Neural progenitor cell (in vitro differentiated cells): ENCODE measurements around a stretch of chr18.

DNA sequence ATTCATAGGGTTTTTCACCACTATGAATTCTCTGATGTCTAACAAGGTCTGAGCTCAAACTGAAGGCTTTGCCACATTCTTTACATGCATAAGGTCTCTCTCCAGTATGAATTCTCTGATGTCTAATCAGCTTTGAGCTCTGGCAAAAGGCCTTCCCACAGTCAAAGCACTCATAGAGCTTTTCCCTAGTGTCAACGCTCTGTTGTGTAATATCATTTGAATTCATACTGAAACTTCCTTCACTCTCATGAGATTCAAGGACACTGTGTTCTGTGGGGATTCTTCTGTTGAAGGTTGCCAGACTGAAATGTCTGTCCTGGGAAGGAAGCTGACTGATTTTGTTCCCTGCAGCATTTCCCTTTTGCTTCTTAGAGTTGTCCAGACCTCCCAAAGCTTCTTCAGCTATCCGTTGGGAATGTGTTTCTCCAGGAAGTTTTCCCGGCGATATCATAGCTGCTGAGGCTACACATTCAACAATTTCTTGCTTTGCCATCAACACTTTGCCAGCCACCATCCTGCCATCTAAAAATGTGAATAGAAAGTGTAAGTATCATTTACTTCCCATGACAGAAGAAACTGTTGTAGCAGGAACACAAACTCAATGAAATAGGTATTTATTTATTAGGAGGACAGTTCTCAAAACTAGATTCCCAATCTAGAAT lies 13.2 kb downstream of the ZNF397 start:
- RAMPAGE, long total RNA: no peak

DNA sequence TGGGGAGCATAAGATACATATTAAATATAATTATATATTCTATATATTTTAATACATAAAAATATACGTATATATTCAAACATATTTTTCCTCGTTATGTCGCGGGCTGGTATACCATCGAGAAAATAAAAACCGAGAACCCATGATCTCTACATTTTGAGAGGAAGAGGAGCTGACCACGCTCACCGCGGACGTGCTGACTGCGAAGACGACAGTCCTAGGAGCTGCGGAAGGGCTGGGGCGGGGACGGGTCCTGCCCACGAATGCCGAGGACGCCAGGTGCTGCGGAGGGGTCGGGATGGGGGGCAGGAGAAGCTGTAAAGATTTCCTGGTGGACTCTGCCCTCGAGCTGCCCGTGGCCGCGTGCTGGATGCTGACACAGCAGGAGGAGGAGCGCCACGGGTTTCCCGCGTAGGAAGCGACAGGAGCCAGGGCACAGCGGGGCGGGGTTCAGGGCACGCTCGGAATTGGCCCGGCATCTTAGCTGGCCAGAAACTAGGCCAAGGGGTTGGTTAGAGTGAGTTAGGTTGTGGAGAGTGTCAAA lies 22.3 kb downstream of the ZSCAN30 start:
- RAMPAGE, long total RNA: no peak

DNA sequence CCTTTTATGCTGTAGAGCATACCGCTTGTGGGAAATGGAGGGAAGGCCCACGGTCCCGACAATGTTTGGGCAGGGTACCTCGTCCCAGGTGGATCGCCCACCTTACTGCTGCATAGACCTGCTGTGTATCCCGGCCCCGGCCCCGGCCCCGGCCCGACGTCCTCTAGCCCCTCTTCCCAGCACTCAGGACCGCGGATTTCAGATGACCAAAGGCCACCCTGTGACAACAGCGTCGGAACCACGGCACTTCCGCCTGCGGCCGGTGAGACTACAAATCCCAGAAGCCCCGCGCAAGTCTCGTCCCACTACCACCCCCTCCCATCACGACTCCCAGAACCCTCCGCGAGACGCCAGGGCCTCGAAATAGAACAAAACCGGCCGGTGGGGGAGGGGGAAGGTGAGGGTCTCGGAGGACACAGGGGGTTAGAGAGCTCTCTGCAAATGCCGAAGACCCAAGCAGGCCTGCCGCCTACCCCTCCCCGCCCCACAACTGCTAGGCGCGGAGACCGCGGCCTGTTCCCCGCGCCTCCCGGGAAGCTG lies 428 bp downstream of the ZNF24 start:
- RAMPAGE, long total RNA: no peak

DNA sequence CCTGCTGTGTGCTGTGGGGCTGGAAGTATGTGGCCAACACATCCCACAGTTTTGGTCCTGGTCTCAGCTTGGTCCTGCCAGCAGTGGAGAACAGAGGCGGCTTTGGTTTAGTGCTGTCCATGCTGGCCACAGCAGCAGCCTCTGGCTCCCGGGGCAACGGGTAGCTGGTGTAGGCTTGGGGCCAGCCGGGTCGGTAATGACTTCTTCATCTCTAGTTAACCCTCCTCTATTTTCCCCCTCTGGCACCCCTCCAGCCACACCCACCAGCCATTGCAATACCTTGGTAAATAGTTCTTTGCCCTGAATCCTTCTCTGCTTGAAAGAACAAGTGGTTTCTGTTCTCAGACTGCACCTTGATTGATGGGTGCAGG lies 31.7 kb upstream of the ZNF396 start:
- RAMPAGE, long total RNA: no peak

DNA sequence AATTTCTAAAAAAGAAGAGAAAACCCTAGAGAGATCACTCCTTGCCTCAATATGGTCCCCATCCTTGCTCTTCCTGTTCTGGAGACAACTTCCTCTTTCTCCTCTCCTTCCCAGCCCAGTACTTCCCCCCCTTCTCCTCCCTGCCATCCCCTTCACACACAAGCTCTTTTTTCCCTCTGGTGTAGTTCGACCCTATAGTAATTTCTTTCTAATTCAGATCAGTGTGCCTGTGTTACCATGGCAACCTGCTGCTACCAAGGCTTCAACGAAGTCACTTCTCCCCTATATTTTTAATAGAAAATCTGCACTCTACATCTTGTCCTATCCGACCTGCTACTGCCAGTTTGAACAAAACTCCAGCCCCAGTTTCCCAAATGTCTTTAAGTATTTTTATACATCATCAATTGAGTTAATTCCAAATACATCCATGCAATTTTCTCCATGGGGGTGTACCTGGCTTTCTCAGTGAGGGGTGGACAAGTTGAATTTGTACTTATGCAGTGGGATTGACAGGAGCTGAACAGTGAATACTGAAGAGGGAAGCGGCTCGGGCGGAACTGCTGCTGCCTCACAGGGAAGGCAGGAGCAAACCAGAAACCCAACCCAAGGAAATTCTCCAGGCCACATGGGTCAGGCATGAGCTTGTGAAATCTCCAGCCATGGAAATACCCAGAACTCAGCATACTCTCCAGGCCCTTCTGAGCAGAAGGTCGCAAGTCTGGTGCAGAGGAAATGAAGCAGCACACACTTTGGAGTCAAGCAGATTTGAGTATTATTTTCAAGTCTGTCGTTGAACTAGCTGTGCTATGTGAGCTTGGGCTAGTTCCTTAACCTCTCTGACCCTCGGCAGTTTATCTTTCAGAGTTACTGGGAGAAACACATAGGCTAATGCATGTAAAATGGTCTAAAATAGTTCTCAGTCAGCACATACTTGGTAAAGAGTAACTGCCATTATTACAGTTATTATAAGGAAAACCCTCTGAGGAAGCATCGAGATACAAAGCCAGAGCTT lies 26.4 kb upstream of the INO80C start:
- RAMPAGE, long total RNA: no peak

DNA sequence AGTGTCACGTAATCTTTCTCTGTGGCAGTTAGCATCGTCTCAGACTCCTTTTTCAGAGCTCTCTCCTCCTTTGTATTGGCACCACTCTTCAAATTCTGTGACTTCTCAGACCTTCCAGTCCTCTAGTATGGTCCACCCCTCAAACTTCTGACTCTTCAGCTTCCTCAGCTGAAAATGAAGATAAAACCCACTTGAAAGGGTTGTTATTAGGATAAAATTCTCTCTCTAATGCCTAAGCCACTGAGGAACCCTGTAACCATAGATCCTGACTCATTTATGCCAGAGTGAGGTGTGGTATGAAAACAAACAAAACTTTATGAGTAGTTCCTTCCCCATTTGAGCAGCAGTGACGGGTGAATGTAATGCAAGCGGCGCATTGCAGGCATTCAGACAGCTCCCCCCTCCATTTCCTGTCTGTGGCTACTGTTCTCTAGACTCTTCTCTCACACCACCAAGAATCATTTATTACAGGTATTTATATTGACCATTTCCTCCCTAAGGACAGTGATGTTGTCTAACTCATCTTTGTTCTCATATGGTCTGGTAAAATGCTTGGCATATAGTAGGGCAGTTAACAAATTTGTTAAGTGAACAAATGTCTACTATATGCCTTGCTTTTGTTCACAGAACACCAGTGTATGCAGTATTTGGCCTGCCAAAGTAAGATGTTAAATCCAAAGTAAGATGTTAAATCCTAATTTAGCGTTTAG lies 35.3 kb downstream of the GALNT1 start:
- RAMPAGE, long total RNA: no peak

DNA sequence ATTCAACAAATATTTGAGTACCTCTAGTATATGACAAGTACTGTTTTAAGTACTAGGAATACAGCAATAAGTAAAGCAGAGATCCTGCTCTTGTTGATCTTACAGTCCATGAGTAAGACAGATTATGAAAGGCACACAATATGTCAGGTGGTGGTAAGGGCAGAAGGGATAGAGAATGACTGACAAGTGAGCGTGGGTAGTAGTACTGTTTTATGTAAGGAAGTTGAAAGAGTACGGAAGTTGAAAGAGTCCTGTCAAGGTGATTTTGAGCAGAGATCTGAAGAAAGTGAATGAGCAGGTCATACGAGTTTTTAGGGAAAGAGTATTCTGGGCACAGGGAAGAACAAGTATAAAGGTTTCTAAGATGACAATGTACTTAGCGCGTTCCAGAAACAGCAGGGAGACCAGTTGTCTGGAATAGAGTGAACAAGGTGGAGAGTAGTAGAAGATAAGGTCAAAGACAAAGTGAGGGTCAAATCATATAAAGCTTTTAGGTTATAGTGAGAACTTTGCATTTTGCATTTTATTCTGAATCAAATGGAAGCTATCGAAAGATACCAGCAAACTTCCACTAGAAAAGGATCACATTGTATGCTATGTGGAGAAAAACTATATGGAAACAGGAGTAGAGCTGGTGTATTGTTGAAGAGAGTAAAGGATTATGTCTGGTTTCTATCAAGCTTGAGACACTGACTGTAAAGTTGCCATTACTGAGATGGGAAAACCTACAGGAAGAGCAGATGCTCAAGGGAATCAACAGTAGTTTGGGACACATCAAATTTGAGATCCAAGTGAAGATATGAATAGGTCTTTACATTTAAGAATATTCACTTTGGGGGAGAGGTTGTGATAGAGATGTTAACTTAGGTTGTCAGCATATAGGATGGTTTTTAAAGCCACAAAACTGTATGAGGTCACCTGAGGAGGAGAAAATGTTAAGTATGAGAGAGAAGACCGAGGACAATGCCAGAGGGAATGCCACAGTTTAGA lies 111.7 kb downstream of the GALNT1 start:
- RAMPAGE, long total RNA: no peak

- RAMPAGE, long total RNA: no peak
Measured at GRCh38 chr18:35770297-35770557, 188.7 kb downstream of the GALNT1 start.

- RAMPAGE, long total RNA: no peak
Measured at GRCh38 chr18:35972783-35973252, 339 bp downstream of the C18orf21 start.

- RAMPAGE, long total RNA: no peak
Measured at GRCh38 chr18:36021993-36023391, 44.9 kb downstream of the RPRD1A start.

DNA sequence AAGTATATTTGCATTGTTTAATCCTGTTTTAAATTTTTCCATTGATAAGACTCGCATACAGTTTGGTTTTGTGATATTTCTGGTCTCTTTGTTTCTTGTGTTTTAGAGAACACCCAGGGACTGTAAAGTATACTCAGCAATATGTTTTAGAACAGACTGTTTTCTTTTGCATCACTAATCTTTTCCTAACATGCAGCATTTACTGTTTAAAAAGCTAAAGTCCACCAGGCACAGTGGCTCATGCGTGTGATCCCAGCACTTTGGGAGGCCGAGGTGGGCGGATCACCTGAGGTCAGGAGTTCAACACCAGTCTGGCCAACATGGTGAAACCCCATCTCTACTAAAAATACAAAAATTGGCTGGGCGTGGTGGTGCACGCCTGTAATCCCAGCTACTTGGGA lies 21.9 kb upstream of the MOCOS start:
- RAMPAGE, long total RNA: no peak

DNA sequence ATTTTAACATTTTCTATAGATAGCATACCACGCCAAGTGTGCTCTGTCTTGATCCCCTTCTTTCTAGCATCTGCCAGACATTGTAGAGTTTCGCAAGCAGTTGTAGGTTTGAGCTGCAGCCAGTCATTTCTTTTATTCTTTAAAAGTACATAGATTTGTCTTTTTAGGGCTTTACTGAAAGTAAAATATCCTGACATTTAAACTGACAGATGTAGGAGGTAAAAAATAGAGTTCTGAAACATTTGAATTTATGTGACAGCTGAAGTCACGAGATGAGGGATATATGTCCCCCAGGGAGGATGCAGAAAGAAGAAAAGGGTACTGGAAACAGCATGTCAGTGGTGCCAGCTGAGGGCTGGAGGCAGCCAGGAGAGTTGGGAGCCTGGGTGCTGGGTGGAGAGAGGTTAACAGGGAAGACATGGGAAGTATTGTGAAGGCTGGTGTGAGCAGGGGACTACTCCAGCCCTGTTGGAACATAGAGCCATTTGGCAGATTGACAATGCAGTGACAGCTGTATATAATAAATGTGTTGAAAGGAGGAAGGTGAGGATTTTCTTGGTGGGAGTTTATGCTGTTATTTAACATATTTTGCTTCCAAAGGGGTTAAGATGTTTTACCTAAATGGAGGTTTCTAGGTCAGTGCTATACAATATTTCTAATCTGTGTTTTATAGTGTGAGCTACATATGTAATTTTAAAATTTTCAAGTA lies 11.8 kb upstream of the MOCOS start:
- RAMPAGE, long total RNA: no peak

- RAMPAGE, long total RNA: no peak
Measured at GRCh38 chr18:36543886-36544742, 246.6 kb downstream of the FHOD3 start.

DNA sequence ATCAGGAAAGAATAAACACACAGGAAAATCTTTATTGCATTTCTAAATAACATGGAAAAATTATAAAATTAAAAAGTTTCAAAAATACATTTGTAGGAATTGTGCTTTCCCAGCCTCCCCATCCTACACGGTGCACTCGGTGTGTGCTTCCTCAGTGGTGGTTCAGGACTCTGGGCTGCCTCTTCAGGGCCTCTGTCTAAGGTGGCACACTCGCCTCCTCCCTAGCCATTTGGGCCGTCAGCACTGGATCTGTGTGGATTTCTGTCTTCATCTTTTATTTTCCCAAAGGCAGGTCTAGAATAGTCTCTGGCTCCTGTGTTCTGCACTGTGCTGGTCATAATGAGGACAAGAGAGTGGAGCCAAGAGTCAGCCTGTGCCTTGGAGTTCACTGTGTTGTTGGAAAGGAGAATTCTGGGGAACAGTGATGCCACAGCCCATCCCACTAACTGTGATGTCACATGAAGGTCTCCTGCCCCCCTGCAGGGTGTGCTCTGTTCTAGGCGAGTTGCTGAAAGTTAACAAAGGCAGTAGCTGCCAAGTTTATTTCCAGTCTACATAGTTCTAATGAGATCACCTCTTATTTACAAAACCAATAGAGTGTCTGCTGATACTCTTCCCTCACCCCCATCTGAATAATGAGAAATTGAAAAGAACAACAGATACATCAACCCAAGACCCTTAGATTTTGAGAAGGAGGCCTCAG lies 248.6 kb downstream of the TPGS2 start:
- RAMPAGE, long total RNA: no peak

GRCh38 chr18:36628703-36629271 lies 200.0 kb downstream of the TPGS2 start:
- RAMPAGE, long total RNA: no peak

DNA sequence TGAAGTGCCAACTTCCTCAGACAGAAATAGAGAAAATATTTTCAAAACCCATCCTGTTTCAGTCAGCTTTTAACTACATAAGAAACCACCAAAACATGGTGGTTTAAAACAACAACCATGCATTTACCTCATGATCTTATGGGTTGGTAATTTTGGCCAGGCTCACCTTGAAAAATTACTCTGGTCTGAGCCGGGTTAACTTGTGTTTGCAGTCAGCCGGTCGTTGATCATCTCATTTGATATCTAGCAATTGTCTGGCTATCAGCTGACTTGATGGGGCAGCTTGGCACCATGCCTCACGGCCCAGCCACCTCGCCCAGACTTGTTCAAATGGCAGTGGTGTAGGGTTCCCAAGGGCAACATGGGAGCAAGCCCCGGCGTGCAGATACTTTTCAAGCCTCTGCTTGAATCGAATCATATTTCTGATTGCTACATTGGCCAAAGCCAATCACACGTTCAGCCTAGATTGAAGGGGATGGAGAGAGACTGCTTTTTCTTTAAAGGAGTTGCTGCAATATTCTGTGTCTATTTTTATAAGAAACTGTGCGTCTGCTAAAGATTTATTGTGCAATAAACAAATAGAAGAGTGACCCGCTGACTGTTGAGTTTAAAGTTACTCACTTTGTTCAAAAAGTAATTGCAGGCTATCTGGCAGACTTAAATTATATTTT lies 156.5 kb downstream of the TPGS2 start:
- RAMPAGE, long total RNA: no peak

DNA sequence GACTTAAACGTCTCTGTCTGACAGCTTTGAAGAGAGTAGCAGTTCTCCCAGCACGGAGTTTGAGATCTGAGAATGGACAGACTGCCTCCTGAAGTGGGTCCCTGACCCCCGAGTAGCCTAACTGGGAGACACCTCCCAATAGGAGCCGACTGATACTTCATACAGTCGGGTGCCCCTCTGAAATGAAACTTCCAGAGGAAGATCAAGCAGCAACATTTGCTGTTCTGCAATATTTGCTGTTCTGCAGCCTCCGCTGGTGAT lies 283.1 kb downstream of the KIAA1328 start:
- RAMPAGE, long total RNA: no peak

DNA sequence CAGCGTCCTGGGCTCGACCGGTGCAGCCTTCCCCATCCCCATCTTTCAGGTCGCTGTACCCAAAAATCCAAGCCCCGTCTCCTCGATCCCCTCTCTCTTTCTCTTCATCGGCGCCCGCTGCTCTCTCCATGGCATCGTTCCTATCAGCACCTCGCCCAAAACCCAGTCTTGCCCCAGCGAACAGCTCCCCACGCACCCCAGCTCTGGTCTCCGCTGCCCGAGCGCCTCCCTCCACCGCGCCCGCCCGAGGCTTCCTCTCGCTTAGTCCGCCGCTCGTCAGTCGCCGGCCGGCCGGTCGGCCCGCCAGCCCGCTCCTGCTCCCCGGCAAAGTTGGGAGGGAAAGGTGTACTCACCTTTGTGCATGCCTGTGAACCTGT lies 607 bp downstream of the CELF4 start:
- RAMPAGE, long total RNA: no peak

- RAMPAGE, long total RNA: no peak
Measured at GRCh38 chr18:40085182-40085640, 1869.8 kb upstream of the PIK3C3 start.

GRCh38 chr18:42339382-42339682 lies 384.3 kb downstream of the PIK3C3 start:
- RAMPAGE, long total RNA: no peak